Measurements from ENCODE around the genes KLLN and LIPM.

GRCh38 chr10:87578620-87579452 is 74.1 kb downstream of the MINPP1 start:
- PRO-cap, result no peak
- RAMPAGE, long total RNA, 2 experiments, result no peak in any of the 2 experiments

DNA sequence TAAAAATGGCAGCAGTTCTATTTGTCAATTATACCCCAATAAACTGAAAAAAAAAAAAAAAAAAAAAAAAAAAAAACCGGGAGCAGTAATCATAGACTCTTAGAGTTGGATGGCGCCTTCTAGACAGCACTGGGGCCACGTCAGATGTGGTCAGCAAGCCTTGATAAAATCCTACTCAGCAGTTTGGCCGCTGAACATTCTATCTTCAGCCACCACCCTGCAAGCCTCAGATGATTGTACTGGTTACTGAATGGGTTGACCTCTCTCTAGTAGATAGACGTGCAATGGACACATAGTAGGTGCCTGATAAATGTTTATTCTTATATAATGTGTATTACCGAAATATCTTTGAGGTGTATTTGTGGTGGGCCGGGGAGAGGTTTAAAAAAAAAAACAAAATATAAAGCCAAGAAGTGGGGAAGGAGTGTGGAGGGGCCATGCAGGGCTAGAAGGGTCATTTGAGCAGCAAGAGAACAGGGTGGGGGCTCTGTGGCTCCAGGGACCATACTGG is 1.1 kb downstream of the PAPSS2 start:
- PRO-cap, result no peak
- RAMPAGE, long total RNA, 2 experiments, result no peak in any of the 2 experiments

DNA sequence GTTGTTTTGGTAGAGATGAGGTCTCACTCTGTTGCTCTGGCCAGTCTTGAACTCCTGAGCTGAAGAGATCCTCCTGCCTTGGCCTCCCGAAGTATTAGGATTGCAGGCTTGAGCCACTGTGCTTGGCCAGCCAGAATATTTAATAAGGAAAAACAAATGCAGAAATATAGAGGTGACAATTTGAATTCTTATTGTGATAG is 4.3 kb downstream of the PAPSS2 start:
- PRO-cap, result no peak
- RAMPAGE, long total RNA, 2 experiments, result no peak in any of the 2 experiments

DNA sequence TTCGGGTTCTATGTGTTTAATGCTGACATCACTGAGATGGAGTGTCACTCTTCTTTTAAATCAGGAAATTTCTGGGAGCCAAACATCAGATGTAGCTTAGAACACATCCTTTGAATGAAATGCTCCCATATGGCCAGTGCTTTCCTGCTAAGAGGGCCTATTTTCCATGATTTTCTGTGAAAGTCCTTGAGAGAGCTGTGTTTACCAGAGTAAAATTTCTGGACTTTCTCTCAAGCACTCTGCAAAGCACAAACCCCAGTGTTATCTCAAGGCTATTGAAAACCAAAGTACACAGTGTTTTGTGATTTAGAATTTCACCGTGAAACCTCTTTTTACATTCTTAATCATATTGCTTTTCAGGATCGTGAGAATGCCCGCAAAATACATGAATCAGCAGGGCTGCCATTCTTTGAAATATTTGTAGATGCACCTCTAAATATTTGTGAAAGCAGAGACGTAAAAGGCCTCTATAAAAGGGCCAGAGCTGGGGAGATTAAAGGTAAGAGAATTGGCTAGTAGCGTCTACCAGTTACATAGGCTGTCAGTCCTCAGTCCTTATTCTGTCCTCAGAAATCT is 54.1 kb downstream of the PAPSS2 start:
- PRO-cap, result no peak
- RAMPAGE, long total RNA, 2 experiments, result no peak in any of the 2 experiments

DNA sequence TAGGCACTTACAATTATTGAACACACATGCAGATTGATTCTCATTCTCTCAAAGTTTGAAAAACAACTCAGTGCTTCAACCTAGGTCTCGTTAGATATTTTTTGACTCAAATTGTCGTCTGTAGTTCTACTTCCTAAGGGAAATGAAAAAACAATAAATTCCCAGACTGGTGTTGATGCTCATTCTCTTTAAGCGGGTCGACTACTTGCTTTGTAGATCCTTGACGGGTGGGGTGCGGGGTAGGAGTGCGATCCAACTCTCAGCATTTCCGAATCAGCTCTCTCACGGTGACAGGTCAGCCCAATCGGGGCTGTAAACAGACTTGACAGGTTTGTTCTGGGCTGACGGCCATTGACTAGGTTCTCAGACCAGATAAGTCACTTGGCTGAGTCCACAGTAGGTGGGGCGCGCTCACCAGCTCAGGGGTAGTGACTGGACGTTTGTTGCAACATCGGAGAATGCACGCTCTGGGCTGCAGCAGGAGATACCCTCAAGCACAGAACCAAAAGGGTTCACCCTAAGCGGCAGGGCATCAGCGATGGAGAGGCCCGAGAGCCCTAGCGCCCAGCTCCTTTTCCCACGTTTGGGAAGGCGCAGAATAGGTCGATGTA is 1.9 kb downstream of the KLLN start:
- PRO-cap, result no peak
- RAMPAGE, long total RNA, 2 experiments, result no peak in any of the 2 experiments

DNA sequence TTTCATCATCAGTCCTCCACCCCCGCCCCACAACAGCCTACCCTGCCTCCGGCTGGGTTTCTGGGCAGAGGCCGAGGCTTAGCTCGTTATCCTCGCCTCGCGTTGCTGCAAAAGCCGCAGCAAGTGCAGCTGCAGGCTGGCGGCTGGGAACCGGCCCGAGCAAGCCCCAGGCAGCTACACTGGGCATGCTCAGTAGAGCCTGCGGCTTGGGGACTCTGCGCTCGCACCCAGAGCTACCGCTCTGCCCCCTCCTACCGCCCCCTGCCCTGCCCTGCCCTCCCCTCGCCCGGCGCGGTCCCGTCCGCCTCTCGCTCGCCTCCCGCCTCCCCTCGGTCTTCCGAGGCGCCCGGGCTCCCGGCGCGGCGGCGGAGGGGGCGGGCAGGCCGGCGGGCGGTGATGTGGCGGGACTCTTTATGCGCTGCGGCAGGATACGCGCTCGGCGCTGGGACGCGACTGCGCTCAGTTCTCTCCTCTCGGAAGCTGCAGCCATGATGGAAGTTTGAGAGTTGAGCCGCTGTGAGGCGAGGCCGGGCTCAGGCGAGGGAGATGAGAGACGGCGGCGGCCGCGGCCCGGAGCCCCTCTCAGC is at the start of gene KLLN:
KLLN (minus strand) TSS at position 371 of the 587 bp plus-strand sequence.
- PRO-cap, result bidirectional peak, plus-strand start at position 195 of the sequence, minus-strand start at position 125 of the sequence; bidirectional peak, plus-strand start at position 536 of the sequence, minus-strand start at position 331 of the sequence
- RAMPAGE, long total RNA, 2 experiments, result no peak in any of the 2 experiments

DNA sequence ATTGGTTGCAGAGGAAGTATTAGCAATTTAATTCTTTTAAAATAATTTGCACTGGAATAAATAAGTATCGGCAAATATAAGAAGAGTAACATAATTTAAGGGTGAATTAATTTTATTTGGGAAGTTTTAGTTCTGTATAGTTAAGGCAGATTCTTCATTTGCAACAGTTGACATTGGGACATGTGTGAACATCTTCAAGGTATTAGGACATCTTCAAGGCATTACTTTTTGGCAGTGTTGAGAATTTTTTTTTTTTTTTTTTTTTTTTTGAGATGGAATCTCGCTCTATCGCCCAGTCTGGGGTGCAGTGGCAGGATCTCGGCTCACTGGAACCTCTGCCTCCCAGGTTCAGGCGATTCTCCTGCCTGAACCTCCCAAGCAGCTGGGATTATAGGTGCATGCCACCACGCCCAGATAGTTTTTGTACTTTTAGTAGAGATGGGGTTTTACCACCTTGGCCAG is 5.6 kb downstream of the PTEN start:
- PRO-cap, result no peak
- RAMPAGE, long total RNA, 2 experiments, result no peak in any of the 2 experiments

DNA sequence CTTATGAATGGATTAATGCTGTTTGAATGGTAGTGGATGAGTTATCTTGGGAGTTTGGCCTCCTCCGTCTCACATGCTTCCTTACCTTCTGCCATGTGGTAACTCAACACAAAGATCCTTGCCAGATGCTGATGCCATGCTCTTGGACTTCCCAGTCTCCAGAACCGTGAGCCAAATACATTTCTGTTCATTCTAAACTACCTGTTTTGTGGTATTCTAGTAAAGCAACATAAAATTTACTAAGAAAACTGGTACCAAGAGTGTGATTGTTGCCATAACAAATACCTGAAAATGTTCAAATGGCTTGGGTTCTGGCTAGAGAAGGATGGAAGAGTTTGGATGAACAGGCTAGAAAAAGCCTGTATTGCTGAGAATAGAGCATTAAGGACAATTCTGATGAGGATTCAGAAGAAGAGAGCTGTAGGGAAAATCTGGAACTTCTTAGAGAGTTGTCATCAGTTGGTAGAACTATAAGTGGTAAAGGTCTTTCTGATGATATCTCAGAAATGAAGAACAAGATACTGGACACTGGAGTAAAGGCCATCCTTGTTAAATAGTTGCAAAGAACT is 23.4 kb downstream of the PTEN start:
- PRO-cap, result no peak
- RAMPAGE, long total RNA, 2 experiments, result no peak in any of the 2 experiments

DNA sequence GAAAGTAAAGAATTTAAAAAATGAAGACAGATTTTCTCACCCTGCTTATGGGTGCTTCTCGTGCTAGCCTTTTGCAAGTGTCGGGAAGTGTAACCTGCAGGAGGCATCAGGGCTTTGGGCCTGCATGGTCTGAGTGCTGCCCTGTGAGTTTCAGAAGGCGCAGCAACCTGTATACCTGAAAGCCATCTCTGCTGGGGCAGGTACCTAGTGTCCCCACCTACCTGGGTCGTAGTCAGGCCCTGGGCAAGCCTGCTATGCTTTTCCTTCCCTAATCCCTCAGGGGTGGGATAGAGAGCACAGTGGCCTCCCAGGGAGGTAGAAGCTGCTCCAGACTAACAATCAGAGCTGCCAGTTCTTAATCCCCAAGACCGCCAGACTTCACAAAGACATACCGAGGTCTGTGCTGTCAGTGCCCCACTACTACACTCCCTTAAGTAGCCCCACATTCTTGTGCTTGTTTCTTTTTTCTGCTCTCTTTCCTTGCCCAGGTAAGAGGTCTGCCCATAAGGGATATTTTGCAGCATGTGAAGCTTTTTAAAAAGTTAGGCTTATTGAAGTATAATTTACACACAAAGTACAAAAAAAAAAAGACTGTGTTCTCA is 52.0 kb downstream of the PTEN start:
- PRO-cap, result no peak
- RAMPAGE, long total RNA, 2 experiments, result no peak in any of the 2 experiments

- PRO-cap, result no peak
- RAMPAGE, long total RNA, 2 experiments, result no peak in any of the 2 experiments
Measured at GRCh38 chr10:88065025-88065630, 201.7 kb downstream of the PTEN start.

DNA sequence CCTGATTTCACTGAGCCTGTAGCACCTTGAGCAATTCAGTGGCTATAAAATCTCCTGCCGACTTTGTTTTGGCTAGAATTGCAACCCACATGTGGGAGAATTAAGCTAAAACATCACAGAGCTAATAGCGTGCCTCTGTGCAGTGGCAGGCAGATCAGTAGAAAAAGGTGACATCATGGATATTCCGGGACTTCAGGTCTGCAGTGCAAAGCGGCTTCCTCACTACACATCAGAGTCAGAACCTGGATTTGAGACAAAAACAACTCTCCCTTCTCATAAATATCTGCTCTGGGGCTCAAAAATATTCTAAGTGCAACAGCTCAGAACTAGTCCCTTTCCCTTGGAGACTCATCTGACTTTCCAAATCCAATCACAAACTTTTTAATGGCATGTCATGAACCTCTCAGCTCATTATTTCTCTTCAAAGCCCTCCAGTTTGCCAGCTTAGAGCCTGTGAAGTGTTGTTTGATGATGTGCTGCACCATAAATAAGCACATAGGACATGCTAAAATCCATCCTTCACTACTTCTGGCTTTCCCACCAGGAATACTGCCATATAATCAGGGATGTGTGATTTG is 337.1 kb downstream of the RNLS start:
- PRO-cap, result no peak
- RAMPAGE, long total RNA, 2 experiments, result no peak in any of the 2 experiments

DNA sequence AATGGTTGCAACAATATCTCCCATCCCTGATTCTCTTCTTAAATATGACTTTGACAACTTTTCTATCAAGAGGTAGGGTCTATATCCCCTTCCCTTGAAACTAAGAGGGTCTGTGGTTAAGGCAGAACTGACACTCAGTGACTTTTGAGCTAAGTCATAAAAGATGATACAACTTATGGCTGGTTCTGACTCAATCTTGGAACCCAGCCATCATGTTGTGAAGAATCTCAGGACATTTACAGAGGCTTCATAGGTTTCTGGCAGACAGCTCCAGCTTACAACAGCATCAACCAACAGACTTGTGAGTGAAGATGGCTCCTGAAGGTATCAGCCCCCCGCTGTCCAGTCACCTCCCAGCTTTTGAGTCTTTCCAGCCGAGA is 203.5 kb downstream of the RNLS start:
- PRO-cap, result no peak
- RAMPAGE, long total RNA, 2 experiments, result no peak in any of the 2 experiments

GRCh38 chr10:88385252-88386317 is 197.5 kb downstream of the RNLS start:
- PRO-cap, result no peak
- RAMPAGE, long total RNA, 2 experiments, result no peak in any of the 2 experiments

DNA sequence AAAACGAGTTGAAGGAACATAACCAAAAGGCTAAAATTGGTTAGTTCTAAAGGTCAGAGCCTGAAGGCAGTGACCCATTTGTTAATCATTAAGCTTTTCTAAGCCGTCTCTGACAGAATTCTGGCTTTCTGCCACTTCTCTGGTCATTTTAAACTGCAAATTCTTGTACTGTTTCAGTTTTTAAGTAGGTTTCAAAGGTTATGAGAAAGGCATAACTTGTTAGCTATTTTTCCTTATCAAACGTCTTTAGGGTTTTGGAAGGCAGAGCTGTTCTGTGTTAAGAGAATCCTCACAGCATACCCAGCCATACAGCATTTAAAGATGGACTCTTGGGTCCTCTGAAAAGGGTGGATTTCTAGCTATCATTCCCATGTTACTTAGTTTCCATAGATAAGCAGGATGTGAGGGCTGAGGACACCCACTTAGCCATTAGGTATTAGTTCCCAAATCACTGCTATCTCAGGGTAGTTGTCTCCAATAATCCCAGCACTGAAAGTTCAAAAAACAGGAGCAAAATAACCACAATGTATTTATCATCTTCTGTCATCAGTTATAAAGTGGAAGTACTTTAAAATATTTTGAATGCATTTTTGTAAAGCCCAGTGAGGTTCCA is 196.7 kb downstream of the RNLS start:
- PRO-cap, result no peak
- RAMPAGE, long total RNA, 2 experiments, result no peak in any of the 2 experiments

DNA sequence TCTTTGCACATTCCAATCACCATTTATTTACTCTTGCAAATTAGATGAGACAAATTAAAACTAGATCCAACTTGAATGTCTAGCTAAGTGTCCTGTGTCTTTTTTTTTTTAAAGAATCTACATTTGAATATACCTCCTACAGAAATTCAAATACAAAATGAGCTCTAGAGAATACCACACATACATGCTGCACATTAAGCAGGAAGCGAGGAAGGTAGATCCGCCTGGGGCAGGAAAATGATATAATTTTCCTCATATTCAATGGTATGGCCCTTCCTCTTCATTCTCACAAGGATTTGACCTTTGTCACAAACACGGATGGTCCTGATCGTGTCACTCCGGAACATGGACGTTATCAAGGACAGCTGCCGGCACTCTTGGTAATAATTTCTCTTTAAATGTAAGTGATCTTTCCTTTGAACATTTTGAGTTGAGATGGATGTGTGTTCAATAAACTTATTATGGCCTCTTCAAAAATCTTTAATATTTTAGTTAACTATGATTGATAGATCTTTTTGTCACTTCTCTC is 2.7 kb upstream of the LIPN start:
- PRO-cap, result no peak
- RAMPAGE, long total RNA, 2 experiments, result no peak in any of the 2 experiments

- PRO-cap, result no peak
- RAMPAGE, long total RNA, 2 experiments, result no peak in any of the 2 experiments
Measured at GRCh38 chr10:88802609-88802990, at the start of gene LIPM. LIPM (plus strand) TSS chr10:88802730.

- PRO-cap, result no peak
- RAMPAGE, long total RNA, 2 experiments, result no peak in any of the 2 experiments
Measured at GRCh38 chr10:88880956-88881260, 863 bp downstream of the STAMBPL1 start.

- PRO-cap, result no peak
- RAMPAGE, long total RNA, 2 experiments, result no peak in any of the 2 experiments
Measured at GRCh38 chr10:88926841-88927153, 25.8 kb downstream of the ACTA2 start.

DNA sequence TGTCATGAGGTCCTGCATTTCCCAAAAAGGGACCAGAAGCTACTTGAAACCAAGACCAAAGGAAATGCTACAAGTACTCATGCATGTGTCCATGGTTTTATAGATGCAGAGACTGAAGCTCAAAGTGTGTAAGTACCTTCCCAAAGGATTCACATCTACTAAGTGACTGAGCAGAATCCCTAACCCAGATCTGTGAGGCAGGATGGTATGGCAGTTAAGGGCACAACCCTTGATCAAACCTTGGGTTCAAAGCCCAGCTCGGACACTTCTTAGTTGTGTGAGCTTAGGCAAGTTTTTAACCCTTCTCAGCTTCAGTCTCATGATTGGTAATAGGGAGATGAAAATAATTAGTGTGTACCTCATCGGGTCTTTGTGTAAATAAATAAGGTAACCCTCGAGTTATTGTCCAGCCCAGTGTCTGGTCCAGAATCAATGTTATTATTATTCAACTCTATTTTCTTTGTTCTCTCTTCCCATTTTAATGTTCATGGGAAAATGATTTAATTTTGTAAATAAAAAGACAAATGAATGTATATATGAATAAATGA is 8.6 kb downstream of the ACTA2 start:
- PRO-cap, result no peak
- RAMPAGE, long total RNA, 2 experiments, result no peak in any of the 2 experiments

DNA sequence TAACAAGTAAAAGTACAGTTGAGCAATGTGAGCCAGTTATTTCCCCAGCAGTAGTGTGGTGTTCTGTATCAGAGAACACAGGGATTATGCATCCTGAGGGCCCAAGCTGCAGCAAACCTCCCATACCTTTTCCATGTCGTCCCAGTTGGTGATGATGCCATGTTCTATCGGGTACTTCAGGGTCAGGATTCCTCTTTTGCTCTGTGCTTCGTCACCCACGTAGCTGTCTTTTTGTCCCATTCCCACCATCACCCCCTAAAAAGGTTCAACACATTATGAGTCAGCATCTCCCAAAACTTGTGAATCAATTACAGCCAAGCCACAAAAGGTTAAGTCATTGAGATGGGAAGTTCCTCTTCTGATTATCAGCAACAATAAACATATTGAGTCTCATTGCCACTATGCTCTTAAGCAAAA is 5.4 kb downstream of the ACTA2 start:
- PRO-cap, result no peak
- RAMPAGE, long total RNA, 2 experiments, result no peak in any of the 2 experiments

Measured in breast epithelium (tissue), 2 donors.